Osteocyte (in vitro differentiated cells): Measurements from ENCODE around the genes TMEM158, SACM1L, CCR3 and LRRC2.

DNA sequence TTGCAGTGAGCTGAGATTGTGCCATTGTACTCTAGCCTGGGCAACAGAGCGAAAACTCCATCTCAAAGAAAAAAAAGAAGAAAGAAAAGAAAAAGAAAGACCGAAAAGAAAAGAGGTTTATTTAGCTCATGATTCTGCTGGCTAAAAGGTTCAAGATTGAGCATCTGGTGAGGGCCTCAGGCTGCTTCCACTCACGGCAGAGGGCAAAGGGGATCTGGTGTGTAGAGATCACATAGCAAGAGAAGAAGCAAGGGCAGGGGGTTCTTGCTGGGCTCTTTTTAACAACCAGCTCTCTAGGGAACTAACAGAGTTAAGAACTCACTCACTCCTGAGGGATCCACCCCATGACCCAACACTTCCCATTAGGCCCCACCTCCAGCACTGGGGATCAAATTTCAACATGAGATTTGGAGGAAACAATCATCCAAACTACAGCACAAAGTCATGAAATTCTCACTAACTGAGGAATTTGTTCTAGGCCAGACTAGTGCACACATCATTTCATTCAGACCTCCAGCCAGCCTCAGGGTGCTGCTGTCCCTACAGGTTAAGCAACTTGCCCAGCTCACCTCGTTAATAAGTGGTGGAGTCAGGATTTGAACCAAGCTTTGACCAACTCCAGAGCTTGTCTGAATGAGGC is 7.3 kb downstream of the CDCP1 start:
- PRO-cap, result no peak

DNA sequence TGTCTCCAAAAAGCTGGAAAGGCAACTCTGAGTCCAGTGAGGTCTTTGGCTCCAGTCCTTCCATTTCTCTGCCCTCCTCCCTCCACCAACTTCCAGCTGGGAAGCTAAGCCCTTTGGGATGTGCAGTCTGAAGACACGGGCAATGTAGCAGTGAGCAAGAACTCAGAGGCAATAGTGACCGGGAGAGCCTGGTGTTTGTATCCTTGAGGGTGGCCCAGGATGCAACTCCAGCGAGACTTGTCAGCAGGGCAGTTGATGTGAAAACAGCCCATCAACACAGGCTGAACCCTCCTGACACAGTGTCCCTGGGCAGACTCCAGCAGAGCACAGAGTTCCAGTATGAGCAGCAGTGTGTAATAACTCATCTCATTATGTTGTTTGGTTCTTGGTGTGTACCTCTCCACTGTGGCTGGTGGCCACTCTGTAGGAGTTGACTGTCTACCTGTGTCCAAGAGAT is 6.7 kb downstream of the CDCP1 start:
- PRO-cap, result no peak

- PRO-cap, result no peak
Measured at GRCh38 chr3:45140306-45140807, 5.8 kb downstream of the CDCP1 start.

DNA sequence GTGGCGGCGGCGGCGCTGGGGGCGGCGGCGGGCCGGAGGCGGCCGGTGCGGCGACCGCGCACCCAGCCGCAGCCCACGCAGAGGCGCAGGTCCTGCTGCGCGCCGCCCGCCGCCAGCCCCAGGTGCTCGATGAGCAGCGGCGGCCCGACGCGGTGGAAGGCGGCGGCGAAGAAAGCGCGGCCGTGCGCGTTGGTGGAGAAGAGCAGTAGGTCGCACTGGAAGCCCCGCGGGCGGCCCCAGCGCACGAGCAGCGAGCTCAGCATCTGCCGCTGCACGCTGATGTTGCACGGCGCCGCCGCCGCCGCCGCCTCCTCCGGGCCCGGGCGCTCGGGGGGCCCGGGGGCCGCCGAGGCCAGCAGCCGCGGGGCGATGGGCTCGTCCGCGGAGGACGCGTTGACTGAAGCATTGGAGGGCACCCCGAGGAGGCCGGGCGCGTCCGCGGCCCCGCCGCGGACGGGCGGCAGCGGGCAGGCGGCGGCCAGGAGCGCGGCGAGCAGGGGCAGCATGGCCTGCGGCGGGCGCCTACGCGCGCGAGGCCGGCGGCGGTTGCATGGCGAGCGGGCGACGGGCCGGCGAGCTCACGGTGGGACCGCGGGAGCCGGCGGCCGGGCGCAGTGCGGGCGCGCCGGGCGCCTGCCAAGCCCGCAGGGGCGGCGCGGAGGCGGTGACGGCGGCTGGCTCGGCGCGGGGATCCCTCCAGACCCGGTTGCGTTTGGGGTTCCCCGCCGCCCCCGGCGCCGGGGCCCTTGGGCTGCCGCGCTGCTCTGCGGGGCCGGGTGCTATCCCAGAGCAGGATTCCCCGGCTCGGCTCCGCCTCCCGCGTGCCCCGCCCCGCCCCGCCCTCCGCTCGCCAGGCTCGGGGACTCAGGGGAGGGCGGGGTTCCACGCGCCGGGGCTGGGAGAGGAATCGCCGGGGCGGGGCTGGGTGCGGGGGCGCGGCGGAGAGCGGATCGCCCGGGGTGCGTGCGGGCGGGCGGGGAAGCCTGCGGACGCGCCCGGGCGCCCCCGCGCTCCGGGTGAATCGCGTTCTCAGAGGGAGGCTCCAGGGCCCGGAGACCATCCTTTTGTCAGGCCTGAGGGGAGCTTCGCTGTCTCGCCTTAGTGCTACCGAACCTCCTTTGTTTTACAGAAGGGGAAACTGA is at the start of gene TMEM158:
TSS of gene TMEM158 (minus strand) at position 766 of the 1,142 bp plus-strand sequence.
- PRO-cap, result bidirectional peak, plus-strand start at position 921 of the sequence, minus-strand start at position 766 of the sequence

DNA sequence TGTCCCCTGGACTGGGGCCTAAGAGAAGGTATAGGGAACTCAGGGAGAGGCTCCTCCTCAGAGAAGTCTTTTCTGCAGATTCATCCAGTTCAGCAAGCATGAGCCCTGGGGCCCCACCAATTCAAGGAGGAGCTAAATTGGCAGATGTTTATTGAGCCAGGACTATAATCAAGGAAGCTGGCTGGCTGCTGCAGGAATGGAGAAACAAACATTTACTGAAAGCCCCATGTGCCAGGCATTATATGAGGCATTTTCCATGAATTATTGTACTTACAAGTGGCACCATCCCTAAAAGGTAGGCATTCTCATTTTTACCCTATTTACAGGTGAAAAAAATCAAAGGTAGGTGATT is 22.0 kb upstream of the LARS2 start:
- PRO-cap, result no peak

- PRO-cap, result no peak
Measured at GRCh38 chr3:45464408-45464889, 76.1 kb downstream of the LARS2 start.

DNA sequence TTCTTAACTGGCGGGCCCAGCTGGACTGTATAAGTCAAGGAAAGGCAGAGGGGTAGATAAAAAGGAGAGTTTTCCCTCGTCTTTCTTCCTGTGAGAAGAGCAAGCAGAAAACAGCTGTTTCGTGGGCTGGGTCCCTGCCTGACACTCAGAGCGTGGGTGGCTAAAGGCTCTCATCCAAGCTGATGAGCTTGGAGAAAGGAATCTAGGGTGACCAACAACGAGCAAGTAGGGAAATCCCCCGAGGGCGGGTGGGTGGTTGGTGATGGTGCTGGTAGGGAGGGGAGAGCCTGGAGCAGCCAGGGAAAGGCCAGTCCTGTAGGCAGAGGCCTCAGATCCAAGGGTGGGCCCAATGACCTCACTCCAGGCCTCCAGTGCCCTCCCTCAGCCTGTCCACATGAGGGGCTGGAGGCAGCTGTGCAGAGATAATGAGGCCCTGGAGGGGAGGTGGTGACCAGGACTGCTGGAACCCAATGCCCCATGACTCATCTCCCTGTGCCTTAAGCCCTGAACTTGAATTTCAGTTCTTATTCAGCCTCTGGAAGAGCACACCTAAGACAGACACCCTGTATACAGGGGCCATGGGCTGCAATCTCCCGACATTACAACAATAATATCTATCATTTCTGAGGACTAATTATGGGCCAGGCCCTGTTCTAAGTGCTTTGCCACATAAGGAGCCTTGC is 43.0 kb upstream of the LIMD1 start:
- PRO-cap, result no peak

DNA sequence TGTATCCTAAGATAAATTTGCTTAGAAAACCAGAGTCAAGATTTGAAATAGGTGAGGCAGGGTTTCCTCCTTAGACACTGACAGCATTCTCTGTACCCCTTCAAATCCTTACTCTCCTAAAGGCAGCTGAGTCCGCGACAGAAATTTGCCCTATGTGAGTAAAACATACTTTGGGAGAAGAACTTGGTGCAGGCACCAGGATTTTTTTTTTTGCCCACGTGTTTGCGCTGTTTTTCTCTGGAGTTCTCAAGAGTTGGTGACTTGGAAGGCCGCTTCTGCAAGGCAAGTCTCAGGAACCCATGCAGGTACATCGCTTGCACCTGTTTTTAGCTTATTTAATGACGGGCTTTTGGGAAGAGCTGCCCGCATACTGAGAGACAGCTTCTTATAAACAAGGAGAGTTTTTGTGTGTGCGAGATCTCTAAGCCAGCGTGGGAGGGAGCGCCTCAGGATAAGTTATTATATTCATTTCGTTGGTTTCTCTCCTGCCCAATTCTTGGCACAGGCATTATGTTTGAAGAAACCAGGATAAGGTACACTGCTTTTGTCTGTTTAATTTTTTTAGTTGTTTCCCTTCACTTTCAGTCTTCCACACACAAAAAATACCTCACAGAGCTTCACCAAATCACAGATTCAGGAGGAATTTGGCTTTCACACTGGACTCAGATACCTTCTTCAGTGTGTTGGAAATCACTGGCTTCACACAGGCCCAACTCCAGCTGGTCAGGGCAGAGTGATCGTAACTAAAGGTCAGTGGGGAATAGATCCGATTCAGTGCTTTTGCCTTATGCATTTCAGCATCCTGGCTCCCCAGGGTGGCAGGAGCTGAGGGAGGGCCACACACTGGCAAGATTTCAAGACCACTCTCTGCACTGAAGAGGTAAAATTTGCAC is 11.3 kb upstream of the SACM1L start:
- PRO-cap, result no peak

- PRO-cap, result bidirectional peak, plus-strand start at chr3:45689435, minus-strand start at chr3:45689077
Measured at GRCh38 chr3:45688994-45689653, at the start of gene SACM1L. Gene SACM1L (plus strand): TSS chr3:45689396.

GRCh38 chr3:45791589-45792054 is 4.7 kb downstream of the SLC6A20 start:
- PRO-cap, result no peak

GRCh38 chr3:45800676-45800925 is 4.3 kb upstream of the SLC6A20 start:
- PRO-cap, result no peak

DNA sequence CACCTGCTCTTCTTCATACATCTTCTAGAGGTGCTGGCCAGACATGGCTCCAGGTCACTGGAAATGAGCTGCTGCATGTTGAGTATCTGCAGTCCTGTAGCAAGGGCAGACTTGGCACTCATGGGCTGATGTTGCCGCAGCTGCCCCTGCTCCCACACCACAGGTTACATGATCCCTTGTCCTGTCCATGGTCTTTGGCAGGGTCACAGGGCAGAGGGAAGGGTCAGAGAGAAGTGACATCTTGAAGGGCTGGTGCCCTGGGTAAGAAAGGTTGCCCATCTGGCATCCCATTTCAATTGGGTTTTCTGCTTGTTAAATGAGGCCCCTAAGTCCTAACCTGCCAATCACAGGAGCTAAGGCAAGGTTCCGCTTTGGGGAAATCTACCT is 2.0 kb downstream of the CXCR6 start:
- PRO-cap, result no peak

DNA sequence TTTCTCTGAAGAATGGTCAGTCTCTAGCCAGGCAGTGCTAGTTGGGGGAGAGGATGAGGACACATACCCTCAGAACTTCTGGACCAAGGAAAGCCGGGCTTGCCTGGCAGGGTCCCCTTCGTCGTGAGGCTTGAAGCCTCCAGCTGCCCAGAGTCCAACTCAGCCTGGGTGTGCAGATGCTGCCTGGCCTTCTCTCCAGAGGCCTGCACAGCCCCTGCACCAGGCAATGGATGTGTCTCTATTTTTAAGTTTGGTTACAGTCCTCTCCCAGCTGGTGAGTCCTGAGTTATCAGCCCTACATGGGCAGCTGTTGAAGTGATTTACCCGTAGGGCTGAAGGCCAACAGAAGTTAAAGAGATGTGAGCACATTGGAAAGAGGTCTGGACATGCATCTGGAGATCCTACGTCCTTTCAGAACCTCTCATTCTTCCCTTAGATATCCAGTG is 10.1 kb downstream of the FYCO1 start:
- PRO-cap, result no peak

GRCh38 chr3:45992157-45992871 is 3.3 kb downstream of the FYCO1 start:
- PRO-cap, result no peak

GRCh38 chr3:46091091-46091504 is 63.8 kb upstream of the XCR1 start:
- PRO-cap, result no peak

DNA sequence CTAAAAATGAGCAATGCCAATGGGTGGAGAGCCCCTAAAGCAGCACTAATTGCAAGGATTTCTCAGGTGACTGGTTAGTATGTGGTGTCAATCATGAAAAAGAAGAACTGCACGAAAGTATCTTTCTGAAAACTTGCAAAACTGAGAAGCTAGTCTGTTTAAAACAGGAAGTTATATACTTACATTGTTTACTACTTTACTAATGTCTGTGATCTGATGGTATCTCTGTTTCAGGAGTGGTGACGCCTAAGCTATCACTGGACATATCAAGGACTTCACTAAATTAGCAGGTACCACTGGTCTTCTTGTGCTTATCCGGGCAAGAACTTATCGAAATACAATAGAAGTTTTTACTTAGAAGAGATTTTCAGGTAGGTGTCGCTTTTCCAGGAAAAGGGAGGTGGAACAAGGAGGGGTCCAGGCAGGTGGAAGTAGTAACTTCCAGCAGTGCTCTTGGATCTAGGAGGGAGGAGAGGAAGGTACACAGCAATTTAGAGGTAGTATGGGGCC is at the start of gene CCR3:
TSS of gene CCR3 (plus strand) at position 293 of the 510 bp plus-strand sequence.
- PRO-cap, result no peak

GRCh38 chr3:46396042-46396478 is 11.0 kb upstream of the CCRL2 start:
- PRO-cap, result no peak

DNA sequence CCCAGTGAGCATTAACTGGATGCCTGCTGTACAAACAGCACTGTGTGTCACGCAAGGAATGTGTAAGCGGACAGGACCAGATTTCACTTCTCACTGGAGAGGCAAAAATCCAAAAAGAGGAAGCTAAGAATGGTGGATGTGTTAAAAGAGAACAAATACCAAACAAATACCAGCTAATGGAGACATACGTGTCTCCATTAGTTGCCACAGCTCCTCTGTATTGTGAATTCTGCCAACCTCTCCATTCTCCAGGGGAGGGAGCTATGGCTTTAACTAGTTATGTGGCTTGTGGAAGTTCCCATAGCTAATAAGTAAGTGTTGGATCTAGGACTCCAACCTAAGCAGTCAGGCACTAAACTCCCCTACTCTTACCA is 2.6 kb downstream of the LTF start:
- PRO-cap, result no peak

GRCh38 chr3:46565763-46566709 is at the start of gene LRRC2:
Gene LRRC2 (minus strand): TSS chr3:46566302.
- PRO-cap, result unidirectional peak, plus-strand start at chr3:46565832; unidirectional peak, minus-strand start at chr3:46566140; bidirectional peak, plus-strand start at chr3:46566516, minus-strand start at chr3:46566526

GRCh38 chr3:46628851-46629443 is 16.6 kb downstream of the FAM240A start:
- PRO-cap, result no peak